ENCODE results near the genes IL12B and PWWP2A.

- RRBS, 2 experiments: no CpG with 5 or more reads among the region's 6 CpGs
These were observed 8.7 kb downstream of the EBF1 start for GRCh38 chr5:159090938-159091514.

DNA sequence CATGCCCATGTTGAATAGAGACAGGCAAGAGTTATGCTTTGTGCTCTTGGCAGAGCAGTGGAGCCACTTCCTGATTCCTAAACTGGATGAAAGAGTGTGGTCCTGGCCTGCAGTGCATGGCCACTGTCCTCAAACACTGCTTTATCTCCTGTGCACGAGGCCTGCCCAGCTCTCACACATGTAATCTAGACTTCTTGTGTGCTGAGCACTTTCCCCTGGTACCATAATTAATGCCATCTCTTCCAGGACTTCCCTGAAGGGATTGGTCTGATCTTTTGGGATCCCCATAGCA lies 2.1 kb upstream of the EBF1 start:
- RRBS, 2 experiments: no CpG with 5 or more reads among the region's 1 CpG

- RRBS, 2 experiments: no CpG with 5 or more reads among the region's 2 CpGs
These were observed 46.3 kb downstream of the RNF145 start for GRCh38 chr5:159162737-159163705.

DNA sequence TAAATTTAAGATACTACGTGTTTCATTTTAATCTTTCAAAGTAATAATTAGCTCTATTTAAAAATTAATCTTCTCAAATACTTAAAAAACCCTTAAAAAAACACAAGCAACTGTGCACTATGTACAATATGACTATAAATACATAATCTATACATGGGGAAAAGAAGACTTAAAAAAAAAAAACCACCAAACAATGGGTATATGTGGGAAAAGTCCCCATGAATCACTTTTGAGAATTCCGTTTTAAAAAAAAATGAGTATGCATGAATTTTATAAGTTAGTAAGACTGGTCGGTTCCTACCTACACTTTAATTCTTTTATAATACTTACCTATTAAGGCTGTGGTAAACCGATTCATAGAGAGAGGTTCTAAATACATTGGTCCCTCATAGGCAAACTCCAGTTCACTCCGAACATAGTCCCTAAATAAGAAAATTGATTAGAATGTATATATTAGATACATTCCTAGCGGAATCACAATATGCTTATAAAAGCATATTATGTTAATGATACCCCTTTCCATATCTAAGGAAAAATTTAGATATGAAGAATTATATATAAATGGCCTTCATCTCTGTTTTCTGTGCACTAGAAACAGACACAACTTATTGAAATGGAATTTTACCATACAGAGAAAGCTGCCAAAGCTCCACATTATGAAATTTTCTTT lies 27.6 kb downstream of the RNF145 start:
- RRBS, 2 experiments: no CpG with 5 or more reads among the region's 6 CpGs

GRCh38 chr5:159184803-159185508 lies 24.4 kb downstream of the RNF145 start:
- RRBS, 2 experiments: no CpG with 5 or more reads among the region's 4 CpGs

- RRBS, 2 experiments: no CpG with 5 or more reads among the region's 2 CpGs
These were observed at the start of gene IL12B for GRCh38 chr5:159330411-159330685. TSS of gene IL12B (minus strand) at chr5:159330487.

DNA sequence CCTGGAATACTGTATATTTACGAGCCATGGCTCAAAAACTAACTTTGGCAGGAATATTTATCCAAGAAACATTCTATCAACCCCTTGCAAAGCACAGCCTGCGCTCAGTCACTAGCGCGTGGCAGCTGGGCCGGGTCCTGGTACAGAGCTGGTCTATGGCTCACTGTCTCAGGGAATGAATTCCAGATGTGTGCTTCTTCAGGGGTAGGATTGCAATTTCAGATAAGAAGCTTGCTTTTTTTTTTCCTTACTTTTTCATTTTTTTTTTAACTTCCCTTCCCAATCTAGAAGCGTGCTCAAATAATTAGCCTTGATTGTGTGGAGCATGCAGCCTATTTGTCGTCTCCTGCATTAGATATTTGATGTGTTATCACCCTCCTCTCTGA lies 128.9 kb upstream of the ADRA1B start:
- RRBS, 2 experiments: no CpG with 5 or more reads among the region's 7 CpGs

DNA sequence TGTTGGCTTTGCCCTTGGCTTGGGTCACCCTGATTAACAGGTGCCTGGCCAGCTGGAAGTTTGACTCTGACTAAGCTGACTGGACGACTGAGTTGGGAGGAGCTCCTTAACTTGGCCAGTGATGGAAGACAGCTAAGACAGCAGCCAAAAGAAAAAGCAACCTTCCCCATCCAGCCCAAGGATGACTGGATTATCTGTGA lies 60.4 kb upstream of the ADRA1B start:
- RRBS, 2 experiments: no CpG with 5 or more reads among the region's 1 CpG

- RRBS, 2 experiments: no CpG with 5 or more reads among the region's 10 CpGs
These were observed 3.4 kb downstream of the PWWP2A start for GRCh38 chr5:160115681-160116357.

GRCh38 chr5:160119293-160120399 lies at the start of gene PWWP2A:
TSS of gene PWWP2A (minus strand) at chr5:160119450.
- RRBS, 2 experiments: 1 to 3% methylated on average over 5 of the region's 48 CpGs

GRCh38 chr5:160417680-160418402 lies 1.0 kb downstream of the SLU7 start:
- RRBS, 2 experiments: no CpG with 5 or more reads among the region's 15 CpGs

DNA sequence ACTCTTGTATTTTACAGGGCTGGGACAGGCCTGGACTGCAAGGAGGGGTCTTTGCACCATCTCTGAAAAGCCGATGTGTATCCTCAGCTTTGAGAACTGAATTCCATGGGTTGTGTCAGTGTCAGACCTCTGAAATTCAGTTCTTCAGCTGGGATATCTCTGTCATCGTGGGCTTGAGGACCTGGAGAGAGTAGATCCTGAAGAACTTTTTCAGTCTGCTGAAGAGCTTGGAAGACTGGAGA lies 63.5 kb downstream of the PTTG1 start:
- RRBS, 2 experiments: no CpG with 5 or more reads among the region's 2 CpGs

- RRBS, 2 experiments: no CpG with 5 or more reads among the region's 8 CpGs
These were observed 3.9 kb downstream of the MAT2B start for GRCh38 chr5:163509072-163509901.

DNA sequence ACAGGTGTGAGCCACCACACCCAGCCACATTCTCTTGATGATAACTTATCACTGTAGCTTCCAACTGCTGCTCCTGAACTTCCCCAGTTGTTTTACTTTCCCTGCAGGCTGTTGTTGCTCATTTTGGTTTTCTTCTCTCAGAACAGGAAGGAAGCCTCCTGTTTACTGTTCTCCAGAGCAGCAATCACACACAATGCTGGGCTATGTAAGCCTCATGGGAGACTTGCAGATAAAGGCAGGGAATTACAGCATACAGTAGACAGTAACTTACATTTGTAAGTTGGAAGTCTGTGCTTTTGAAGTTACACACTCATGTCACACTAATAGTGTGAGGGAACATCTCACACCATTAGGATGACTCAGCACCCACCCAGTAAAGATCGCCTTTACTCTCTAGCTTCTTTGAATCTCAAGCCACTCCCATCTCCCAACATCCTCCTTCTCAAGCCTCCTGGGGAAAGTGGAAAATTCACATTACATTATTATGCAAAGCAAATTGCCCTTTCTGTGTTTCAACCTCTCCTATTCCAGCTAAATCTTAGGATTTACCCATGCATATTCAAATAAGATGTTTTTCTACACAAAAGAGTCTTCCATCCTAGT lies 903.8 kb upstream of the TENM2 start:
- RRBS, 2 experiments: no CpG with 5 or more reads among the region's 1 CpG

DNA sequence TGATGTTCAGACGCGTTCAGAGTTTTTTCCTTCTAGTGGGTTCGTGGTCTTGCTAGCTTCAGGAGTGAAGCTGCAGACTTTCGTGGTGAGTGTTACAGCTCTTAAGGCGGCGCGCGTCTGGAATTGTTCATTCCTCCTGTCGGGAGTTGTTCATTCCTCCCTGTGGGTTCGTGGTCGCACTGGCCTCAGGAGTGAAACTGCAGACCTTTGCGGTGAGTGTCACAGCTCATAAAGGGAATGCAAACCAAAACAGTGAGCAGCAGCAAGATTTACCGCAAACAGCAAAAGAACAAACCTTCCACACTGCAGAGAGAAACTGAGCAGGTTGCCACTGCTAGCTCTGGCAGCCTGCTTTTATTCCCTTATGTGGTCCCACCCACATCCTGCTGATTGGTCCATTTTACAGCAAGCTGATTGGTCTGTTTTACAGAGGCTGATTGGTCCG lies 52.8 kb upstream of the TENM2 start:
- RRBS, 2 experiments: no CpG with 5 or more reads among the region's 14 CpGs

- RRBS, 2 experiments: no CpG with 5 or more reads among the region's 9 CpGs
These were observed 400.2 kb downstream of the TENM2 start for GRCh38 chr5:167378775-167379633.

DNA sequence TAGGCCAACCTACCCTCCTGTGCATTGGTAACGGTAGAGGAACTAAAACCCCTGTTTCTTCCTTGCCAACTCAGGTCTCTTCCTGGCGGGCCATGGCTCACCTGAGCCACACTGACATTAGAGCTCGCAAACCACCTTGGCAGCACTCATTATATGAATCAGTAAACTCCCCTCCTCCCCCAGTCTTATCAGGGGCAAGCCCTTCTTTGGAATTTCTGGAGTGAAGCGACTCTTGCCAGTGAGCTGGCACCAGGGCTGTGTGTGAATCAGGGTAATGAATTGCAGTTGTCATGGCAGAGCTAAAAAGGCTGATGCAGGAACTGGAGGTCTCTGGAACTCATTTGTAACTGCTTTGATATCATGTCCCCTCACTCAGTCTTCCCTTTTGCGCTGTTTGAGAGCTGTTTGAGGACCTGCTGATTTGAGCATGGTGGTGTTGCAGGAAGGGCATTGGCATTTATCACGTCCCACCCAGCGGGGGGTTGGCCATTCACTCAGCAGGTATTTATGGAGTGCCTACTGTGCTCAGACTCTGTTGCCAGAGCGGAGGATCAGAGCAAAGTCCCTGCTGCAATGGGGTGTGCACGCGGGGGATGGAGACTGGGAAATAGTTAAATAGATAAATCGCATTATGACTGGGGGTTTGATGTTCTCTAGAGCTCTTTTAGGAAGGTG lies 10.5 kb downstream of the WWC1 start:
- RRBS, 2 experiments: no CpG with 5 or more reads among the region's 11 CpGs

- RRBS, 2 experiments: no CpG with 5 or more reads among the region's 5 CpGs
These were observed 17.8 kb downstream of the WWC1 start for GRCh38 chr5:168309122-168309738.